A172 (cell line): ENCODE measurements around a stretch of chr19.

DNA sequence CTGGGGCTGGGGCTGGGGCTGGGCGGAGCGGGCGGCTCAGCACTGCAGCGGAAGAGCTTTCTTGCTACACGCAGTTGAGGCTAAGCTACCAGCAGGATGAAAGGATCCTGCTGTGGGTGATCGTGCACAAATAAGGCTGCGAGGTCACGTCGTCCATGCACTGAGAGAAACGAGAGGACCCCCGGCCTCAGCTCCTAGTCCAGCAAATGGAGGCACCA lies 20.8 kb upstream of the HOMER3 start:
- RAMPAGE, long total RNA: no peak

GRCh38 chr19:19001439-19001845 lies 31.9 kb downstream of the SUGP2 start:
- RAMPAGE, long total RNA: no peak

DNA sequence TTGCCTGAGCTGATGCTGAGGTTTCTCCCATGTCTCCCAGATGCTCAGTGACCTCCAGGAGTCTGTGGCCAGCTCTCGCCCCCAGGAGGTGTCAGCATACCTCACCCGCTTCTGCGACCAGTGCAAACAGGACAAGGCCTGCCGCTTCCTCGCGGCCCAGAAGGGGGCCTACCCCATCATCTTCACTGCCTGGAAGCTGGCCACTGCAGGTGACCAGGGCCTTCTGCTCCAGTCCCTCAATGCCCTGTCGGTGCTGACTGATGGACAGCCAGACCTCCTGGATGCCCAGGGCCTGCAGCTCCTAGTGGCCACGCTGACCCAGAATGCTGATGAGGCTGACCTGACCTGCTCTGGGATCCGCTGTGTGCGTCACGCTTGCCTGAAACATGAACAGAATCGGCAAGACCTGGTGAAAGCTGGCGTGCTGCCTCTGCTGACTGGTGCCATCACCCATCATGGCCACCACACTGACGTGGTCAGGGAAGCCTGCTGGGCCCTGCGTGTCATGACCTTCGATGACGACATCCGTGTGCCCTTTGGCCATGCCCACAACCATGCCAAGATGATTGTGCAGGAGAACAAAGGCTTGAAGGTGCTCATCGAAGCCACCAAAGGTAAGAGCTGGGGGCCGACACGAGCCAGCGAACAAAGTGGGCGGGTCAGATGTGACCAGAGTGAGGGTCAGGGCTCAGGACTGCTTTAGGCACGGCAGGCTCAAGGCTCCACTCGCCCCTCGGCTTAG lies 12.0 kb upstream of the SLC25A42 start:
- RAMPAGE, long total RNA: no peak

DNA sequence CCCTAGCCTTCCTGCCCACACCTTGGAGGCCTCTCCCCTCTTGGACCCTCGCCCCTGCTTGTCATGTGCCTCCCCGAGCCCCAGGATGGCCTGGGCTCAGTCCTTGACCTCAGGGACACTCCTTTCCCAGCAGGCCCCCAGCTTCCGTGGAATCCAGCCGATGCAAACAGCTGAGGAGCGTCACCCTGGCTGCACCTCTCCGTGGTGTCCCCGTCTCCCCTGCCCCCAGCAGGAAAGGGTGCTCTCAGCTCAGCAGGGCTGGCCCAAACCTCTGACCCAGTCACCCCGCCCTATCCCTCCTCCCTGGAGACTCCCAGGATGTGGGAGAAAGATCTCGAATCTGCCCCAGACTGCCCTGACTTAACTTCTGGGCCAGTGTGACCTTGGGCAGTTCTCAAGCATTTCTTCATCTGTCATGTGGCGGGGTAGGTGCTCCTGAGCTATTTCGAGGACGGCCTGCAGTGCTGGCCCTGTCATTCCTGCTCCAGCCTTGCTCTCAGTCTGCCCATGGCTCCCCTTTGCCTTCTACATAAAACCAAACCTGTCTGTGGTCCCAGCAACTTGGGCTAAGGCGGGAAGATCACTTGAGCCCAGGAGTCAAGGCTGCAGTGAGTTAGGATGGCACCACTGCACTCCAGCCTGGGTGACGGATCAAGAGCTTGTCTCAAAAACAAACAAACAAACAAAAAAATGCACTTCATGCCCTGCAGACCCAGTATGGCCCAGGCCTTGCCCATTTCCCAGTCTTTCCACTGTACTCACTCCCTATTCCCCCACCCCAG lies 4.5 kb upstream of the SLC25A42 start:
- RAMPAGE, long total RNA: no peak

DNA sequence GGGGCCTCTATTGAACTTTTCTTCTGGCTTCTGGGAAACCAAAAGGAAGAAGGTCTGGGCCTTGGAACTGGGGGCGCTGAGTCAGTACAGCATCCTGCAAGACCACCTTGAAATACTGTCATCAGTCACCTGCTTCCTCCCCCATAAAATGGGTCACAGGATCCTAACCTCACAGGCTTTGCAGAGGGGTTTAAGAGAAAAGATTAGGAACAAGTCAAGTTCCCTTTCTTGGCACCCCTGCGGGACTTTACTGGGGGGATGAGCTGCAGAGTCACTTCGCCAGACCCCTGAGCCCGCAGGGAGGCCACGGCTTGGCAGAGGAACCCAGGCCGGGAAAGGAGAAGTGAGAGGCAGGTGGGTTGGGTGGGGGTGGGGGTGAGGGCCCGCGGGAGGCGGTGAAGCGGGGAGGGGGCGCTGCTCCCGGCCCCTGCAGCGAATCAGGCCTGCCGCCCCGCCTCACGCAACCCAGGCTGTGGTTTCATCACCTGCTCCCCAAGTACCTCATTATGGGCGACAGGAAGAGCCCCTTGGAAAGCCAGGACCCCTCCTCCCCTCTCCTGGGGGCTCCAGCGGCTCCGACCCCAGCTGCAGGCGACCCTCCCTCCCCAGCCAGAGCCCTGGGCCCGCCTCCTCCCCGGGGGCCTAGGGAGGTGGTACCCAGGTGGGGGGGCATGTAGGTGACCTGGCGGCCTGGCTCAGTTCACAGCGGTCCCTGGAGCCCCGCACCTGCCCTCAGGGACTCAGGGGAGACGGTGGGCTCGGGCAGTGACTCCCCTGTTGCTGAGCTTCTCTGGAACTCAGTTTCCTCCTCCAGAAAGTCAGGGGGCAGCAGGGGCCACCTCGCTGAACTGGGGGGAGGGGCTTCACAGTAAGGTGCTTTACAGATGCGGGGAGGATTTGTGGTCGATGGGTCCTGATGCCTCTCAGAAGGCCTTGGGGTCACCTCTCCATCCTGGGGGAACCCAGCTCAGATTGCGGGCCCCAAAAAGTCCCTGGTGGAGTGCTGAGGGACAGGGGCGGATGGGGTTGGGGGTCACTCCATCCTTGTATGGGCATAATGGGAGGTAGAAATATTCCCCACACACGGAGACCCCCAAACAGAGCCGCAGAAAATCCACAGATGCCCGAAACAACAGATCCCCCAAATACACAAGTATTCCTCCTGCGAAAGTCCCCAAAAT lies 9.4 kb downstream of the MEF2B start:
- RAMPAGE, long total RNA: no peak

- RAMPAGE, long total RNA: no peak
Measured at GRCh38 chr19:19360943-19361703, 40.5 kb downstream of the MAU2 start.

GRCh38 chr19:19460071-19460751 lies 54.7 kb downstream of the GATAD2A start:
- RAMPAGE, long total RNA: no peak

GRCh38 chr19:19490203-19490871 lies 25.0 kb downstream of the TSSK6 start:
- RAMPAGE, long total RNA: no peak

- RAMPAGE, long total RNA: no peak
Measured at GRCh38 chr19:19493779-19494491, 21.4 kb downstream of the TSSK6 start.

GRCh38 chr19:19500840-19501572 lies 14.3 kb downstream of the TSSK6 start:
- RAMPAGE, long total RNA: no peak

GRCh38 chr19:19523904-19524564 lies 4.7 kb upstream of the YJEFN3 start:
- RAMPAGE, long total RNA: no peak

DNA sequence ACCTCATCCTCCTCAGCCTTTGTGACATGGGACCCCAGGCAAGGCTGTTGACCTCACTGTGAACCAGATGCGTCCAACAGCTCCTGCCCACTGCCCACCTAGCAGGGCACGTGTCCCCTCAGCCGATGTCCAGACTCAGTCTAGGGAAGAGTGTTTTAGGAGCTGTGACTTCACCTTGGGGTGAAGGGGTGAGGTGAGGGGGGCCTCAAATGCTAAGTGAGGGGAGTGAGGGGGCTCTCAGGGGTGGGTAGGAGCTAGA lies 778 bp downstream of the YJEFN3 start:
- RAMPAGE, long total RNA: no peak

DNA sequence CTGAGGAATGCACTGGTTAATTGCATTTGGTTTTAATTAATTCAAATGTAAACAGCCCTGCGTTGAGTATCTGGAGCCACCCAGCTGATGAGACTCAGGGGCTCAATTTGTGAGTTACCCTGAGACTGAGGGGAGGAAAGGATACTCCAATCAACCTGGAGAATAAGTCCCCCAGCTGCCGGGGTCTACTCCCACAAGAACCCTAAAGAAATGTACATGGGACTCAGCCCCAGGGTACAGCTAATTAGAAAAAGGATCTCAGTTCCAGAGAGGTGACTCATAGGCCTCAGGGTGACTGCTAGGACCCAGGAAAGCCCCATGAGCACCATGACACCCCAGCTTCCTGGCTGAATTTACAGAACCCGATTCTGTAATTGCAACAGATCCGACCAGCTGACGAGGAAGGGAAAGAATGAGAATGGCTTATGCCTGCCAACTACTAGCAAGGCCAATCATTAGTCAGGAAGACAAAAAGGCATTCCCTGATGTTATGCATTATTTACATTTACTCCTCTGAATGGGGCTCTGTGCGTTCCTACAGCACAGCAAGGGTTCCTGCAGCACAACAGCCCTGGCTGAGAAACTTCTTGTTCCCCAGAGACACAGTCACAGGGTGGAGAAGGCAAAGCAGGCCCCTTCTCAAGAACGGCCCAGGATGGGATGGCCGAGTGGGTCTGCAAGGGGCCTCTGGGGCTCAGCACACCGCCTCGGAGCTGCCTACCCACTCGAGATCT lies 27.4 kb downstream of the PBX4 start:
- RAMPAGE, long total RNA: no peak

- RAMPAGE, long total RNA: no peak
Measured at GRCh38 chr19:19618813-19619127, 283 bp upstream of the PBX4 start.

GRCh38 chr19:19627393-19628040 lies 503 bp downstream of the LPAR2 start:
- RAMPAGE, long total RNA: no peak

DNA sequence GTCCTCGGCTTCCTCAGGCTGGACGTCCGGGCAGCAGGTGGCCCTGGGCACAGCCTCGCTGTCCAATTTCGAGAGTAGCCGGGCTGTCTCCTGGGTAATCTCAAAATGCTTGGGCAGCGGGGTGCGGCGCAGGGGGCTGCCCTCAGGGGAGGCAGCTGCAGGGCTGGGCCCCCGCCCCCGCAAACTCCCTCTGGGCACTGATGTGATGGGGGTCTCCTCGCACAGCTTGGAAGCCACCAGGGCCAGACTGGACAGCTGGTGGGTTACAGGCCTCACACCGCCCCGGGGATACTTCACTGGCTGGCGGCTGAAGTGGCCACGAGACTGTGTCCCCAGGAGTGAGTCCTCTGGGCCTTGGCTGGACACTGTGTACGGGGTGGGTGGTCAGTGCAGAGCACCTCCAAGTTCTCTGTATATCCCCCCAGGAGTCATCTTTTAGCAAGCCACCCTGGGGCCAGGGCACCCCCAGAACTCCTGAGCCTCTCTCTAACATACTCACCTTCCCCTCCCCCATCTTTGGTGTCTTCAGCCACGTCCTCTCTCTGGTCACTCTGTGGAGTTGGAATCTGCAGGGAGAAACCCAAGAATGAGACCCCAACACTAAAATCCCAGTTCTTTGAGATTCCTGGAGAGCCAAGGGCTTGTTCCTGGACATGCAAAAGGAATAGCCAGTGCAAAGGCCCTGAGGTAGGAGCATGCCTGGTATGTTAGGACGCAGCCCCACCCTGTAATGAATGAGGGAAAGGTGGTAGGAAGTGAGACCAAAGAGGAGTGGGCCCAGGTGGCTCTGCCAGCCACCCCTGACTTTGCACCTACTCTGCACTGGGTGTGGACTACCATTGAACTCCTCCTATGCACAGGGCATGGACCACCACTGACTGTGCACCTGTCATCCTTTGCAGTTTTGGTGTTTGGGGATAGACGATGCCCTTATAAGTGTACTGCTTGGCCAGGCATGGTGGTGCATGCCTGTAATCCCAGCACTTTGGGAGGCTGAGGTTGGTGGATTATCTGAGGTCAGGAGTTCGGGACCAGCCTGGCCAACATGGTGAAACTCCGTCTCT lies 2.3 kb upstream of the LPAR2 start:
- RAMPAGE, long total RNA: no peak

DNA sequence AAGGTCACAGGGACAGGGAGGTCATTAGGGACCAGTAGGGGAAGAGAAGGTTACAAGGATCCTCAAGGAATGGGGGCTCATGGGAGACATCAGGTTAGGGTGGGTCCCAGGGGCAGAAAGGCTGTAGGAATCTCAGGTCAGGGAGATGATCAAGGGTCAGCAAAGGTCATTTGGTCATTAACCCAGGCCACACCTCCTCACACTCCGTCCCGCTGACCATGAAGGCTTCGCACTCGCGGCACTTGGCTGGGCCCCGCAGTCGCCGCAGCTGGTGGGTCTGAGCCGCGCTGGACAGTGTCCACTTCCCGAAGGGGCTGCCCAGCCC lies 7.2 kb upstream of the LPAR2 start:
- RAMPAGE, long total RNA: no peak

DNA sequence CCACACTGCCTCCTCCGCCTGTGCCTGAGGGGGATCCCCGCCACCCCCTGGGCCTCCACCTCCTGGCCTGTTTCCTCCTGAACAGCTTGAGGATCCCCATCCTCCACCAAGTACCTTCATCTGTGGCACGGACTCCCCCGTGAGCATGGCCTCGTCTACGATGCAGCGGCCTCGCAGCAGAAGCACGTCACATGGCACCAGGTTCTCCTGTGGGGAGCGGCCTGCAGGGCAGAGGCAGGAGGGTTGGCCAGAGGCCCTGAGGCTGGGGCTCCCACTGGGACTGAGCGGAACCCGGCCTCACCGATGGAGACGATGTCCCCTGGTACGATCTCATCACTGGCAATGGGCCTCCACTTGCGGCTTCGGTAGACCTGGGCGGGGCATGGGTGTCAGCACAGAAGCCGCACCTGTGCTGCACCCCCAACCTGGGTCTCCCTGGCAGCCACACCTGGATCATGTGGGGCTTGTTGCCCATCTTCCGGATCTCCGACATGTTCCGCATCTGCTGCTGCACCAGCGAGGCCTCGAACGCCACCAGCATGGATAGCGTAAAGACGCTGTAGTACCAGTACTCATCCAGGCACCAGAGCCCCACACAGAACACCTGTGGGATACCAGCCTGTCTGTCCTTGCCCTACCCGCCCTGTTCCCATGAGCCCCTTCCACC lies 6.8 kb downstream of the ATP13A1 start:
- RAMPAGE, long total RNA: no peak

- RAMPAGE, long total RNA: no peak
Measured at GRCh38 chr19:19681134-19681869, 12.7 kb downstream of the ZNF101 start.

- RAMPAGE, long total RNA: start-site peak on the plus strand at chr19:19776561-19776620, 14 and 8 reads in 2 replicates
Measured at GRCh38 chr19:19775696-19777067, 43.3 kb upstream of the ZNF14 start.